ENCODE measurements around a stretch of chr21.

DNA sequence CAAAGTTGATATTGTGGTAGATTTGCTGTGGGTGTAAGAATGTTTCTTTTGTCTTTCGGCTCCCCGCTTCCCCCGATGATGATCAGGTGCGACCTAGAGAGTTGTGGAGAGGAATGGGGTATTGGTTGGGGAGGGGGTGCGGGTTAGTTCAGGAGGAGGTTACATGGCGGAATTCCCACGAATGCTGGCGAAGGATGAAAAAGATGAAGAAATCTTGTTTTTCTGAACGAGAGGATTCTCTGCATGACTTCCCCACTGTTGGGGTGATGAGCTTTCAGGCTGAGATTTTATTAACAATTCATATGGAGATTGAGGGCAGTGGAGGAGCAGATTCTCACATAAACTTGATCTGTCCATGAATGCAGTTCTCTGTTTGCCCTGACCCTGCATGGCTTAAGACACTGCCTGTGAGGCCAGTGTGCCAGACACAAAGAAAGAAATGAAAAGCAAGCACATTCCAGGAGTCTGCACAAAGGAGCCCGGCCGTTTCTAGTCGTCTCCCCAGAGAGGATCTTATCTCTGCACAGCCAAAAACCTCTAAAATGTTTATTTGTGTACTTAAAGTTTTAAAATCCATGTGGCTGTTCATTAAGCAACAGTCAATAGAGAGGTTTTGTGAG, 550.4 kb downstream of the USP25 start:
- RRBS = no CpG with 5 or more reads among the region's 12 CpGs

- RRBS = no CpG with 5 or more reads among the region's 7 CpGs
Measured at GRCh38 chr21:16305591-16306263, 575.9 kb downstream of the USP25 start.

- RRBS = no CpG with 5 or more reads among the region's 5 CpGs
Measured at GRCh38 chr21:16589996-16590487, 860.3 kb downstream of the USP25 start.

DNA sequence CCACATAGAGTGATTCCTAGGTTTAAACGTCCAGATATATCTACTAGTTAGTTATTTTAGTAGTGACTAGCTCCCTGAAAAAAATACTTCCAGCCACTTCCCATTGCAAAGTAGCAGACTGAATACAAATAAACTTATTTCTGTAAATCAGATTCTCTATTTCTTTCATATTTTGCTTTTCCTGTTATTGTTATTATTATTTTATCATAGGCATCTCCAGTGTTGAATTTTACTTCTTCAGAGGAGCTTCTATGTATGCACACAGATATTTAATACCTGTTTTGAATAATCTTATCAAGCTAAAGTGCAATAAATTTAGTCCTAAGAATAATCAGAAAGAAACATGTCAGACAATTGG, 762.8 kb upstream of the CXADR start:
- RRBS = no CpG with 5 or more reads among the region's 1 CpG

DNA sequence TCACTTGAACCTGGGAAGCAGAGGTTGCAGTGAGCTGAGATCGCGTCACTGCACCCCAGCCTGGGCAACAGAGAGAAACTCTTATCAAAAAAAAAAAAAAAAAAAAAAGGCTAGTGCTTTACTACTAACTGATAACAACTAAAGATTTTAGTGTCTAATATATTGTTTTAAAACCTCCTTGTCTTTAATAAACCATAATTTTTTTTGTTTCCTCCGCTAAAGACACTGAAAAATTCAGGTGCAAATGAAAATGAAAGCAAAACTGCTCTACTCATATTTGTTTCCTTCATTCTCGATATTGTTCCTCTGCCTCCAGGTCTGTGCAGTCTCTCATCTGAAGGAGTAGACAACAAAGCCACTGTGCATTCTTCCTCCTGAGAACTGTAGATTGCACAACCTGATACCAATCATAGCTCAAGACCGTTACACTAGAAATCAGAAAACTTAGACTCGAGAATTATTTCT, 373.3 kb upstream of the CXADR start:
- RRBS = no CpG with 5 or more reads among the region's 6 CpGs

- RRBS = no CpG with 5 or more reads among the region's 5 CpGs
Measured at GRCh38 chr21:17455331-17455756, 57.5 kb upstream of the CXADR start.

DNA sequence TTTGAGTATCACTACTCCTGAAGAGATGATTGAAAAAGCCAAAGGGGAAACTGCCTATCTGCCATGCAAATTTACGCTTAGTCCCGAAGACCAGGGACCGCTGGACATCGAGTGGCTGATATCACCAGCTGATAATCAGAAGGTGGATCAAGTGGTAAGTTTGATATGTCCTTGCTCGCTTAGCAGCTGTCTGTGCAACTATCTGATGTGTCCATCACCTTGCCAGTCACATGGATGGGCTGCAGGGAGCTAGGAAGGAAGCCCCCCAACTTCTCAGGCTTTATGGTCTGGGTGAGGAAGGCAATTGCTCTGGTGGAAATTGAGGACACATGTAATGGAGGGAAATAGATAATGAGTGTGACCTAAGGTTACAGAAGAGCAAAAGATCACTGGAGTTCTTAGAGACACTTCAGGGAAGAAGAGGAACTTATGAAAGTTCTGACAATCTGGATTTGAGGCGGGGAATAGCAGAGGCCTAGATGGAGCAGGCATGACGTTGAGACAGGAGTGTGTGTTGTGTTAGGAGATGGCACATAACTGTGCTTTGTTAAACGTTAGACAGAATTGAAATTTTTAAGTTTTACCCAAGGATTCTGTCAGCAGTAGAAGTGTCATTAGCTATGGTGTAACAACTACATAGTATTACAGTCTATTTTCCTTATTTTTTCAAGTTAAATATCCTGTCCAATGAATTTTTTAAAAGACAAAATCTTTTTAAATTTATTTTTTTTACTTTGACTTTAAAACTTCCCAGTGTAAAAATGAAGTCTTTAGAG, 34.4 kb downstream of the CXADR start:
- RRBS = no CpG with 5 or more reads among the region's 8 CpGs

- RRBS = 2% methylated on average over 16 of the region's 81 CpGs
Measured at GRCh38 chr21:18244984-18246065, 692 bp downstream of the CHODL start.

DNA sequence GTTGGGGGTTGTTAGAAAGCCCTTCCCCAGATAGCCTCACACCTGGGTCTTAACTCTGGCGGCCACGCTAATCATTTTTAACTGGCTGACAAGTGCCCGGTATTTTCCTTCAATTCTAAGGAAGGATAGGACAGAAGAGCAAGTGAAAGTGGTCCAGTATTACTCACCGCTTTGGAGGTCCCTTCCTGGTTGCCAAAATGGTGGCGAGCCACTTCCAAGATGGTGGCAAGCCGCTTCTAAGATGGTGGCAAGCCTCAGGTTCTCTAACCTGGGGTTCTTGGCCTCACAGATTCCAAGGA, 356.0 kb upstream of the TMPRSS15 start:
- RRBS = no CpG with 5 or more reads among the region's 6 CpGs

DNA sequence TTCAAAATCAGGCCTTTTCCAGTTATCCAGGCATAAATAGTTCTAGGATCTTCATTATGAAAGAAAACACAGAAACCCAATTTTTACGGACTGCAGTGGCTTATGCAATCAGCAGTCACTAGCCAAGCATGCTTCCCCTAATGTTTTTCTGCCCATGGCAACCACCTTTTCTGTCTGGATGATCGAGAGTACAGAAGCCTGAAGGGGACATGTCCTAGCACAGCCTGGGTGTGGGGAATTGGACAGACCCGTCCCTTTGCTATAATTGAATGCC, 29.8 kb upstream of the NCAM2 start:
- RRBS = no CpG with 5 or more reads among the region's 3 CpGs

DNA sequence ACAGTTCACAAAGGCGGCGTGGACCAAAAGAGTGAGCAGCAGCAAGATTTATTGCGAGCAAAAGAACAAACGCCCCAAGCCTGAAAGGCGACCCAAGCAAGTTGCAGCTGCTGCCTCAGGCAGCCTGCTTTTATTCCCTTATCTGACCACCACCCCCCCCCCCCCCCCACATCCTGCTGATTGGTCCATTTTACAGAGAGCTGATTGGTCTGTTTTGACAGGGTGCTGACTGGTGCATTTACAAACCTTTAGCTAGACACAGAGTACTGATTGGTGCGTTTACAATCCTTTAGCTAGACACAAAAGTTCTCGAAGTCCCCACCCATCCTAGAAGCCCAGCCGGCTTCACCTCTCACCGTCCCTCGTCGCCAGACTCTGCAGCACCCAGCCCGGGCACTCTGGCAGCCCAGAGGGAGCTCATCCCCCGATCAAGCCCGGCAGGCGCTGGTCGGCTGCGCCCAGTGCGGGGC, 2023.0 kb downstream of the NCAM2 start:
- RRBS = 71% methylated on average over 10 of the region's 18 CpGs

DNA sequence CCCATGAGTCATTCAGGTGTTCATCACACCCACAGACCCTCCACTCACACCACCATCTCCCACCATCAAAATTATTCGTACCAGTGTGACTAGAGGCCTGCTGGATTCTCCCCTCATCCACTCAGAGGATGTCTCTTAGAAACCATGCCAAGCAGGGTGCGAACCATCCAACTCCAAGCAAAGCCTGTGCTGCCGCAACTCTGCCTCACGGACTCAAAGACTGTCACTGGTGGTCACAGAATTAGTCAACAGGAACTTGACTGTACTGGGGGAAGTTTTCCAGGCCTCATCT, 211.0 kb downstream of the MRPL39 start:
- RRBS = no CpG with 5 or more reads among the region's 4 CpGs

DNA sequence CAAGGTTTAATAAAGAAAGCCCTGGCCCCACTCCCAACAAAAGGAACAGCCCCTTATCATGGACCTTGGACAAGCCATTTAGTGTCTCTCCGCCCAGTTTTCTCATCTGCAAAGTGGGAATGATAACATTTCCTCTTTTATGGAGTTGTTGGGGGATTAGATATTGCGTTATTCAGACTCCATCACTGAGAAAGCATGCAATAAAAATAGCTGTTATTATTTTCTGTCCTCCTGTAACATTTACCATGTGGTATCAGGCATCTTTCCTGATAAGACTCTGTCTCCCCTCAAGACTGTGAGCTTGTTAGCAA, 1.3 kb upstream of the JAM2 start:
- RRBS = no CpG with 5 or more reads among the region's 2 CpGs

GRCh38 chr21:25687672-25688150, 47.0 kb downstream of the ATP5PF start:
- RRBS = no CpG with 5 or more reads among the region's 4 CpGs

- RRBS = no CpG with 5 or more reads among the region's 12 CpGs
Measured at GRCh38 chr21:25736109-25736685, 1.4 kb downstream of the GABPA start.

DNA sequence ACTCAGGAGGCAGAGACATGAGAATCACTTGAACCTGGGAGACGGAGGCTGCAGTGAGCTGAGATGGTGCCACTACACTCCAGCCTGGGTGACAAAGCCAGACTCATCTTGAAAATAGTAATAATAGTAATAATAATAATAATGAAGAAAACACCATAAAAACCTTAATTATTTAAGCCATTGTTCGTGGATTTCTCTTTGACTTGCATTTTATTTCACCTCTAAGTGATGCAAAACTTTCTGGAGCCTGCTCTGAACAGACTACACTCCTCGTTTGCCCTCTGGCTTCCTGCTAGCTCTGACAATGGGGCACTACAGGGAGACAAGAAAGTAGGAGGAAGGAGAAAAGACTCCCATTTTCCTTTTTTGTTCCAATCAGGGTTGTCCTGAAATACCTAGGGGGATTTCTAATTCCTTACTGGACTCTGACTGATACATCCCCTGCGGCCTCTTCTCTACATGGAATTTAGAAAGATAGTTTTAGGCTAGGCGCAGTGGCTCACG, 95.7 kb downstream of the GABPA start:
- RRBS = no CpG with 5 or more reads among the region's 6 CpGs

DNA sequence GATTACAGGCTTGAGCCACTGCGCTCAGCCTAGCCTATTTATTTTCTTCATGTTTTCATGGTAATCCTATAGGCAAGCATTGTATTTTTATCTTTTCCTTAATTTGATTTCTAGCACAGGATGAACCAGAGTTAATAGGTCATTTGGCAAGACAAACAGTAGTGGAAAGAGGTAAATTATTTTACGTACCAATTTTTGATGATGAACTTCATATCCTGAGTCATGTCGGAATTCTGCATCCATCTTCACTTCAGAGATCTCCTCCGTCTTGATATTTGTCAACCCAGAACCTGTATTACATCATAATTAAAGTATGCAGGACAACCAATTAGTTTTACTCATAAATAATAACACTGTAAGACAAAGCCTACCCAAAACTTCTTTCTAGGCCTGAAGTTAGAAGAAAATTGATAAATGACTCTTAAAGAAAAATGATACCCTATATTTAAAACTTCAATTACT, 162.6 kb downstream of the GABPA start:
- RRBS = no CpG with 5 or more reads among the region's 4 CpGs

DNA sequence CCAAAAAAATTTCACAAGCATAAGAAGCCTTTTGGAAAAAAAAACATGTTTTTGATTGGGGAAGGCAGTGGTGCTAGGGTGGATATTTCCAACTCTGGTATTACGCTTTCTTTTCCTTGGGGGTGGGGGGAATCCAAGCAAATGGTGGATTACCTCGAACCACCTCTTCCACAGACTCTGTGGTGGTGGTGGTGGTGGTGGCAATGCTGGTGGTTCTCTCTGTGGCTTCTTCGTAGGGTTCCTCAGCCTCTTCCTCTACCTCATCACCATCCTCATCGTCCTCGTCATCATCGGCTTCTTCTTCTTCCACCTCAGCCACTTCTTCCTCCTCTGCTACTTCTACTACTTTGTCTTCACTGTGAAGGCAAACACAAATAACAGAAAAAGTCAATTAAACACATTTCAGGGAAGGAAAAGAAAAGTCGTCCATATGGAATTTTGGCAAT, 148.9 kb downstream of the APP start:
- RRBS = no CpG with 5 or more reads among the region's 7 CpGs

GRCh38 chr21:26077430-26078003, 93.1 kb downstream of the APP start:
- RRBS = no CpG with 5 or more reads among the region's 9 CpGs

Data from epidermal melanocyte (primary cell).